Daoy (cell line): ENCODE data around the genes NADSYN1, LRRC51, FCHSD2 and P2RY2.

DNA sequence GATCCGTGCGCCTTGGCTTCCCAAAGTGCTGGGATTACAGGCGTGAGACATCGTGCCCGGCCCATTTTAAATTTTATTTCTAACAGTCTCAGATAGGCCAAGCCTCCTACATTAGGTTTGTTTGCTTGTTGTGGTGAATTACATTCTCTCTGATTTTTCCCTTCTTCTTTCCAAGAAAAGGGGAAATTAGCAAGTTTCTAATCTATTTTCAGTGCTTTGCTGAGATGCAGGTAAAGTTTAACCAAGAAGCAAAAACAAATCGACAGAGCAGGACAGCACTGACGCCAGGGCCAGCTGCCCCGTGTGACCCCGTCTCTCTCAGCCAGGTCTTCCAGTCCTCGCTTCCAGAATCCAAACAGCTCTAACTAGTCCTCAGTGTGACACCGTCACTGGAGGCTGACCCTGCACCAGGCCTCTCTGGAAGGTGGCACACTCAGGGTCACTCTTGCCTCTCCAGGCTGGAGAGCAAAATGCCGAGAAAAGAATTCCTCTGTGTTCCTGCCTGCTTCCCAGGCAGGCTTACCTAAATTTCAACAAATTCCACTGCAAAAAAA, 44.9 kb downstream of the SHANK2 start:
- RAMPAGE, long total RNA, result no peak

DNA sequence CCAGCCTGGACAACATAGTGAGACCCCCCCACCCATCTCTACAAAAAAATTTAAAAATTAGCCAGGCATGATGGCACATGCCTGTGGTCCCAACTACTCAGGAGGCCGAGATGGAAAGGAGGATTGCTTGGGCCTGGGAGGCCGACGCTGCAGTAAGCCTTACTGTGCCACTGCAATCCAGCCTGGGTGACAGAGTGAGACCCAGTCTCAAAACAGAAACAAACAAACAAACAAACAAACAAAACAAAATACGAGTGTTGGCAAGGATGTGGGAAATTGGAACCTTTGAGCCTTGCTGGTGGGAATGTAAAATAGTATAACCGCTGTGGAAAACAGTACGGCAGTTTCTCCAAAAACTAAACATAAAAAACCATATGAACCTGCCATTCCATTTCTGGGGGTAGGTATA, 32.3 kb downstream of the SHANK2 start:
- RAMPAGE, long total RNA, result no peak

- RAMPAGE, long total RNA, result no peak
These were observed at the start of gene NADSYN1 for GRCh38 chr11:71452137-71453331. NADSYN1 (plus strand) TSS chr11:71453203.

- RAMPAGE, long total RNA, result no peak
These were observed 19.4 kb upstream of the DEFB108B start for GRCh38 chr11:71813384-71814173.

- RAMPAGE, long total RNA, result no peak
These were observed 903 bp downstream of the IL18BP start for GRCh38 chr11:71999455-72000169.

DNA sequence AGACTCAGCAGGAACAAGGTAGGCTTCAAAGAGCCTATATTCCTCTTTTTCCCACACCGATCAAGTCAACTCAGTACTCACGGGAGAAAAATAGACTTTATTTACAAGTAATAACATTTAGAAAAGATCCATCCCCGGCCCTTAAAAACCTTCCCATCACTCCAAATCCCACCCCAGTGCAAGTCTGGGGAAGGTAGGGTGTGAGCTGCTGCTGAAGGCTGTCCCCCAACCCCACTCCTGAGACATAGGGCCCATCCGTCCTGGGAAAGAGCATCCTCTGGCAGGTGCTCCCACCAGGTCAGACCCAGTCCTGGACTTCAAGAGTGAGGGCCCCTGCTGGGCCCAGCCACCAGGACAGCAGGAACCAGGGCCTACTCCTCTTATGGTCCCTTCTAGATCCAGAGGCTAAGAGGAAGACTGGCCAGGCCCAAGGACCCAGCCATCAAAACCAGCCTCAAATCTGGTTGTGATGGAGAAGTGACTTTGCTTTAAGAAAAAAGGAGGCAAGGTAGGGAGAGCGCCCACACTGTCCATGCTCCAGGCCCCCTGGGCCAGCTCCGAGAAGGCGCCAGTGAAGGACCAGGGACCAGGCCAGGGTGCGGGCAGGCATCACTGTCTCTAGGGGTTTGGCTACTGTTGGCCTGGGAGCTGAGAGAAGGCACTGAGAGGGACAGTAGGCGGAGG, 4.2 kb downstream of the IL18BP start:
- RAMPAGE, long total RNA, result no peak

- RAMPAGE, long total RNA, result no peak
These were observed 9.0 kb downstream of the IL18BP start for GRCh38 chr11:72007612-72008190.

GRCh38 chr11:72037718-72038830, 39.4 kb downstream of the IL18BP start:
- RAMPAGE, long total RNA, result no peak

GRCh38 chr11:72080272-72081279, at the start of gene LRRC51:
LRRC51 (plus strand) TSS chr11:72080850.
- RAMPAGE, long total RNA, result no peak

DNA sequence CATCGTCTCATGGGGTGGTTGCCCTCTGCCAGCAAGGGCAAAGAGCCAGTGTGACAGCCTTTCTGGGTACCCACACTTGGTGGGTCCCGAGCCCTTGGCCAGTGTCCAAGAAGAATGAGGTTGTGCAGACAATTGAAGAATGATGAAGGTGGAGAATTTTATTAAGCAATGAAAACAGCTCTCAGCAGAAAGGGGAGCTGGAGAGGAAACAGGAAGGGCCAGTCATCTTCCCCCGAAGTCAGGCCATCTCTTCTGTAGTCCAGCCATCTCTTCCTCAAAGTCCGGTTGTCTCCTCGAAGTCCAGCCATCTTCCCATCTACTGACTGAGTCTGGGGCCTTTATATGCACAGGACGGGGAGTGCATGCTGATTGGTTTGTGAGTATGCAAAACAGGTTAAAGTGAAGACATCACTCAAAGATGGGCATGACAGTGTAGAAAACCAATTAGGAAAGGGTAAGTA, 11.1 kb upstream of the FOLR3 start:
- RAMPAGE, long total RNA, result no peak

GRCh38 chr11:72590169-72590564, 84.1 kb downstream of the PDE2A start:
- RAMPAGE, long total RNA, result no peak

GRCh38 chr11:72600359-72601119, 73.7 kb downstream of the PDE2A start:
- RAMPAGE, long total RNA, result no peak

DNA sequence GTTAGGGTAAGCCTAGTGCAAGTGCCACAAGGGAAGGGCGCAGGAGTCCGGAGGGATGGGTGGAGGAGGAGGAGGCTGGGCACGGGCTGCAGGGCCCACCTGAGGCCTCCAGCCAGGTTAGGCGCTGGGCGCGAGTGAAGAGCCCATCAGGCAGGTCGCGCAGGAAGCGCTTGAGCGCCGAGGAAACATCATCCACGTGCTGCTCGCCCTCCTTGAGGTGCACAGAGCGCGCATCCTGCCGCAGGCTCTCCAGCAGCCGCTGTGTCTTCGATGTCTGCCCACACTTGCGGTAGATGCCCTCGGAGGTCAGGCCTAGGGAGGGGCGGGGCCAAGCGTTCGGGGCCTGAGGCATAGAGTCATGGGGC, 22.6 kb upstream of the PDE2A start:
- RAMPAGE, long total RNA, result no peak

GRCh38 chr11:72737133-72737649, 15.0 kb downstream of the ARAP1 start:
- RAMPAGE, long total RNA, result no peak

- RAMPAGE, long total RNA, result no peak
These were observed 8.3 kb downstream of the ARAP1 start for GRCh38 chr11:72743920-72744337.

DNA sequence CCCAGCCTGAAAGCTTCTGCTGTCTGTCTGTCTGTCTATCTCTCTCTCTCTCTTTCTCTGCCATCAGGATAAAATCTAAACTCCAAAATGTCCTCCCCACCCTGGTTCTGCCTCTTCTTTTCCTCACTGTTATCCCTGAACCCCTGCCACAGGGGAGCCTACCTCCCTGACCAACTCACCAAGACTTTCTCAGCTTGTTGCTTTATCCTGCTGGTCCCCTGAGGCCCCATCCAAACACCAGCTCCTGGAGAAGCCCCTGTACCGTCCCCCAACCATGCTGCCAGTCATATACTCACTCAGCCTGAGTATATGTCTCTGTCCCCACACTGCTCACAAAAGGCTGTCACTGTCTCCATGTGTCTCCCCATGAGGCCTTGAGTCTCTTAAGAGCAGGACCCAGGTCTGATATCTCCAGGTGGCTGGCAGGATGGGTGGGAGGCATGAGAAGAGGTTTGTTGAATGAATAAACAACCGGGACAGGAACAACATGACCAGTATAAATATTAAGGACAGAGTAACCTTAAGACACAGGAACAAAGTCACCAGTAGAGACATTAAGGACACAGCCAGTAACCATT, 20.5 kb upstream of the ARAP1 start:
- RAMPAGE, long total RNA, result no peak

- RAMPAGE, long total RNA, result no peak
These were observed at the start of gene FCHSD2 for GRCh38 chr11:73141628-73142541. FCHSD2 (minus strand) TSS chr11:73142318.

DNA sequence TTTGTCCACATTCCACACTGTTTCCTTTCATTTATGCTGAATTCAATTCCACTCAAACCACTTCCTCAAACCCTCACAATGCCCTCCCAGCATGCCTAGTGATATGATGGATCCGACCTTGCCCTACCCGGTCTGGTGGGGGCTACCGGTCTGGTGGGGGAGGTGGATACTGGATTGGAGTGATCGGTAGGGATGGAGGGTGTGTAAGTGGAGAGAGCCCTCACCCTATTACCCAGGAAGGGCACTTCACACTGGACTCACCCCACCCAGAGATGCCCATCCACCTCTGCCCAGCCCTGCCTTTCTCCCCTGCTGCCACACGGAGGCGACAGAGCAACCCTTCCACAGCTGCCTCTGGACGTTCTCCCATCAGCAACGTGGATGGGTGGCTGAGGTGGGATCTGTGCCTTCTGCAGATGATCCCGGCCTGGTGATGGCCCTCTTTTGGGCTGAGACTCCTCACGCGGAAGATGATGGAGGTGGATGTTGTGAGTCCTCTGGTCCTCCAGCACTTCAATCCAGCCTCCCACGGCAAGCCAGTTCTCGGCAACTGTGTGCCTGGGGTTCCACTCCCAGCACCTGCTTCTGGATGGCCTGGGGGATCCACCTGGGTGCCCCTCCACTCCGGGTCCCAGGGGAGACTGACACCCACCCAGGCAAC, 32.9 kb upstream of the P2RY2 start:
- RAMPAGE, long total RNA, result no peak

- RAMPAGE, long total RNA, result no peak
These were observed at the start of gene P2RY2 for GRCh38 chr11:73218045-73219310. P2RY2 (plus strand) TSS chr11:73218281.

- RAMPAGE, long total RNA, result no peak
These were observed 11.3 kb downstream of the P2RY6 start for GRCh38 chr11:73283226-73283952.